Aorta (tissue), 1 donor: ENCODE data around the genes SUSD5 and ARPP21.

DNA sequence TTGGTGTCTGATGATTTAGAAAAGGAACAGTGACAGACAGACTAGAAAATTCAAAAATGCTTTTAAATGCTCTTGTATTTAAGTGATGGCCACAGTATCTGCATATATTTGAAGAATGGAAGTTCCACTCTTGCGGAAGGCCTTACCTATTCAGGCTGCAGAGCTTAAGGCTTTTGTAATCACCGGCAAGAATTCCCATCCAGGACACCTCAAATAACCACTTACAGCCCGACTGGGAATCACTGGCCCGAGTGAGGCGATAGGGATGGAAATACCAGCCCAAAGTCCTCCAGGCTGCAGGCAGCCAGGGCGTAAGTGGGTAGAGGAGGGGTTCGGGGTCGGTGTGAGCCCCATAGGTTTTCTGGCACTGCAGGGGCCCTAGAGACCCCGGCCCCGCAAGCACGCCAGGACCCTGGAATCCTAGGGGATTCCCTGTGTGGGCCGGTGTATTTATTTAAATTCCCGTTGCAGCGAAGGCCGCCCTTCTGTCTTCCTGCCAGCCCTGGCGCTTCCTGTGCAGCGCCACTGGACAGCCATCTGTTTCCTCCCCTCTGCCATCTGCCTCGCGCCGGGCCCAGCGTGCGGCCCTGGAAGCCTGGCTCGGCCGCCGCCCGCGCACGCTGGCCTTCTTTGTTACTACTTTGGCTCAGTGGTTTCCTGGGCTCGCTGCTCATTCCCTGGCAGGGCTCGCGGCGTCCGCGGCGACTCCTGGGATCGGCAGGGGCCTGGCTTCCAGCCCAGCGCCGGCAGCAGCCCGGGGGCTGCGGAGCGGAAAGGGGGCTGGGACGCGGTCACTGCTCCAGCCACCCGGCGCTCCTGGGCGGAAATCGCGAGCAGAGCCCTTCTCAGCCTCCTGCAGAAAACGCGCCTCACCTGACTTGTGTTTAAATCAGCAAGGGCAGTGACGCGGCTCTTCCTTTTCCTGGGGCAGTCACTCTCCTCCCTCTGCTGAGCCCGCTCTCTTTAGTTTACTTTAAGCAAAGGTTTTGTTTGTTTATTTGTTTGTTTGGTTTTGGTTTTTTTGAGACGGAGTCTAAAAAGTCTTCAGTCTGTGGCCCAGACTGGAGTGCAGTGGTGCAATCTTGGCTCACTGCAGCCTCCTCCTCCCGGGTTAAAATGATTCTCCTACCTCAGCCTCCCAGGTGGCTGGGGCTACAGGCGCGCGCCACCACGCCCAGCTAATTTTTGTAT, 9.8 kb downstream of the CMTM7 start:
- PRO-cap, result bidirectional peak, plus-strand start at position 673 of the sequence, minus-strand start at position 632 of the sequence

DNA sequence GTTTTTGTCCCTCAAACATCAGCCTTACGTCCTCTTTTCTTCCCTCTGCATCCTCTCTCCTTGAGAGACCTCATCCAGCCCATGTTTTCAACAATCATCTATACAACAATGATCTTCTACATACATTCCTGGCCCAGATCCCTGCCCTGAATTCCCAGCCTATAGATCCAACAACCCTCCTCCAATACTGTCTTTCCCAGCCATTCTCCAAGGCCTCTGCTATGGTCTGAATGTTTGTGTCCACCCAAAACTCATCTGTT, 60.6 kb downstream of the CCR4 start:
- PRO-cap, result no peak

DNA sequence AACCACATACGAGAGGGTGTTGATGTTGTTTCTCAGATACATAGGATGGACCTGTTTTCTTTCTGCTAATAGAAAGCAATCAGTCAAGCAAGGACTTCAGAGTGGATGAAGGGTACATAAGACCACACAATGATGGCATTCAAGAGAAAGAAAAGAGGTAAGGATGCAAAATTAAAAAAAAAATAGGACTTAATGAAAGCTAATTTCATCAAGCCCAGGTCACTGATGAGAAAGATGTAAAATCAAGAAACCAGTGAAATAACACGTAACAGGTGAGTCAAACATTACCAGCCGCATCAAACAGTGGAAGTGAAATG, 6.2 kb downstream of the GLB1 start:
- PRO-cap, result no peak

DNA sequence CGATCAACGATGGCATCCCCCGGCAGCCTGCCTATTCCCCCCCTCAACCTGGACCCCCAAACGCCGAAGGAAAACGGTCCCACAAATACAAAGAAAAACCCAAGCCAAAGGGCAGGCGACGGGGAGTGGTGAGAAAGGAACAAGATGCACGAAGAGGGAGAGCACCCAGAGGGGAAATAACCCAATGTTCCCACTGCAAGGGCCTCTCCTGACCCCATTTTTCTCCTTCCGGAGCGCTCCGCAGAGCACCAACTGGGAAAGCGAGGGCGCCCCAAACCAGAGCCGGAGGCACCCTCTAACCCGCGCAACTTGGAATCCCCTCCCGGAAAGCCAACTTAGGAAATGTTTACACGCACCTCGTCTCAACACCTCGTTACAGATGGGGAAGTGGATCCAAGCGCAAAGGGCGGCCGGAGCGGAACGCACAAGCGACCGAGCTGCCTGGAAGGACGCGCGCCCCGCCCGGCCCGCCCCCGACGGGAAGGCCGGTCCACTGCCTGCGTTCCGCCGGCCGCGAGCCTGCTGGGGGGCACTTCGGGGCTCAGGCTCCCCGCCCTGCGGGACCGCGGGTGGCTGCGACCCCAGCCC, 489 bp downstream of the GLB1 start:
- PRO-cap, result no peak

DNA sequence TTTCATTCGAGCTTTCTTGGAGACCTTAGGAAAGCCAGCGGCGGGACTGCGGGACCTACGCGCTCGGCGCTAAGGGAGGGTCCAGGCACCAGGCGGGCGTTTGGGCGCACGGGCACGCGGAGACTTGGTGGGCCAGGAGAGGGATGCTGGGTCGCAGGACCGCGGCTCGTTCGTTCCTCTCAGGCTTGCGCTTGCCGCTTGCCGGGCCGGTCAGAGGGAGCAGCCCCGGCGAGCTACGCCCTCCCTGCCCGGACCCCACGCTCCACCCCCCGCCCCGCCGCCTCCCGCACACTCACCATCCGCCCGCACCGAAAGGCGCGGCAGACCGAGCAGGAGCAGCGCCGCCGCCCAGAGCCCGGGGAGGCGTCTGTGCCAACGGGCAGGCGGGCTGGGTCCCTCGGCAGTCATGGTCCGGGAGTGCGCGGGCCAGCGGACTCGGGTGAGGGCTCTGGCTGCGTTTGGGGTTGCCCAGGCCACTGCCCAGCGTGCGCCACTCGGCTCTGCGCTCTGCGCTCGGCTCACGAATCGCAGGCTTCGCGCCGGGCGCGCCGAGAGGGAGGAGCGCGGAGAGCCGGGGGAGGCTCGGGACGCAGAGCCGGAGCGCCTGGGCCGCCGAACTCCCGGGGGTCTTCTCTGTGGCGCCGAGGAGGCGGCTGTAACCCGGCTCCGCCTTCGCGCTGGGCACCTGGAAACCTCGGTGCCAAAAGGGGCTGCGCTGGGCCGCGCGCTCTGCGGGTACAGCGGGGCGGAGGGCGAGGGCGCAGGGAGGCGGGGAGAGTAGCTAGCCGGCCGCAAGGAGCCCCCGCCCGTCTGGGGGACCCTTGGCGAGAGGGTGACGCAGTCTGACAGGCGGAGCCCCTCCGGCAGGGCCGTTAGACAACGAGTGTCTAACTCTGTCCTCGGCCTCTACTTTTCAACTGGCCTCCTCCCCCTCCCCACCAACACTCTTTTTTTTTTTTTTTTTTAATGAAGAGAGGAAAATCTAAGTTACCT, at the start of gene SUSD5:
Gene SUSD5 (minus strand): TSS at position 421 of the 993 bp plus-strand sequence.
- PRO-cap, result bidirectional peak, plus-strand start at position 323 of the sequence, minus-strand start at position 187 of the sequence; bidirectional peak, plus-strand start at position 558 of the sequence, minus-strand start at position 408 of the sequence; unidirectional peak, minus-strand start at position 812 of the sequence

DNA sequence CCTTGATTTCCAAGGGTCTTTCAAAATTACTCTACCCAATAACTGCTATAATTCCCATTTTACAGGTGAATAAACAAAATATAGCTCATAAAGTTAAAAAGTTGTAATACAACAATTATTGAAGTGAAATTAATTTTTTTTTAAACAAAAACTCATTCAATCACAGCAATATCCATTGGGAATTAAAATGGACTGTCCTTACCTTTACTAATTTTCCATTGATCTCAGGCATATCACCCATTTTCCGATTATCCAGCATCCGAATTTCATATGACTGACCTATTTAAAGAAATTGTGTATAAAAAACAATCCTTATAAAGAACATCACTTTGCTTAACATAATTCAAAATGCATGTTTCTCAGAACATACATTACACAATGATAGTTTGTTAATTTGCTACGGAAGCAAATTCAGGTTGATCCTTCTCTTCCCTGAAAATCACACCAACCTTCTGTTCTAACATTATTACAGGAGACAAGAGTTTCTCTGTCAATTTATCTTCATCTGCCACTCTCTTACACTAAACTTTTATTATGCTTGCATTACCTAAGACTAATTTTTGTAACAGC, 23.6 kb downstream of the UBP1 start:
- PRO-cap, result no peak

GRCh38 chr3:33791603-33792125, 6.8 kb upstream of the PDCD6IP start:
- PRO-cap, result no peak

- PRO-cap, result unidirectional peak, plus-strand start at chr3:35639525
Measured at GRCh38 chr3:35639132-35640383, at the start of gene ARPP21. Gene ARPP21, plus strand, starts transcription at chr3:35639525.

DNA sequence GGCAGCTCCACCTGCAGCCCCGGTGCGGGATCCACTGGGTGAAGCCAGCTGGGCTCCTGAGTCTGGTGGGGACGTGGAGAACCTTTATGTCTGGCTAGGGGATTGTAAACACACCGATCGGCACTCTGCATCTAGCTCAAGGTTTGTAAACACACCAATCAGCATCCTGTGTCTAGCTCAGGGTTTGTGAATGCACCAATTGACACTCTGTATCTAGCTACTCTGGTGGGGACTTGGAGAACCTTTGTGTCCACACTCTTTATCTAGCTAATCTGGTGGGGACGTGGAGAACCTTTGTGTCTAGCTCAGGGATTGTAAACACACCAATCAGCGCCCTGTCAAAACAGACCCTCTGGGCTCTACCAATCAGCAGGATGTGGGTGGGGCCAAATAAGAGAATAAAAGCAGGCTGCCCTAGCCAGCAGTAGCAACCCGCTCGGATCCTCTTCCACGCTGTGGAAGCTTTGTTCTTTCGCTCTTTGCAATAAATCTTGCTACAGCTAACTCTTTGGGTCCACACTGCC, 73.5 kb downstream of the STAC start:
- PRO-cap, result unidirectional peak, plus-strand start at position 427 of the sequence

DNA sequence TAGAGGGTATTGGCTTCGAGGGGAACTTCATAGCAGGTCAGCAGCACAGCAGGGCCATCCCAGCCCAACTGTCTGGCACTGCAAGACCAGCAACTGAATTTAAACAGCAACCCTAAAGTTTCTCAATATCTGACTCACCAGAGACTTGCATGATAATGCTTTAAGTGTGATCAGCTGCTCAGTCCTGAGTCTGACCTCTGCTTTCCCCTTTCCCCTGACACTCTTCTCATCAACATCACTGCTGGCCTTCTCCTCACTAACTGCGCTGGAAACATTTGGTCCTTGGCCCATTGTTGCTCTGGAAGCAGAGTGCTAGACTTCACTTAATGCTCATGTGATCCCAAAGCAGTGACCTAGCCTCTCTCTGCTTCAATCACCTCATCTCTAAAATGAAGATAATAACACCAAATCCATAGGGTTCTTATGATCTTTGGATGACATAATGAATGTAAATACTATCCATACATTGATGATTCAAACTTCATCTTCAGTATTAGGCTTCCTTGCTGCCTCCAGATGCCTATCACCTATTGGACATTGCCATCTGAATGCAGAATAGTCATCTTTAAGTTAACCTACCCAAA, 114.6 kb downstream of the STAC start:
- PRO-cap, result no peak

DNA sequence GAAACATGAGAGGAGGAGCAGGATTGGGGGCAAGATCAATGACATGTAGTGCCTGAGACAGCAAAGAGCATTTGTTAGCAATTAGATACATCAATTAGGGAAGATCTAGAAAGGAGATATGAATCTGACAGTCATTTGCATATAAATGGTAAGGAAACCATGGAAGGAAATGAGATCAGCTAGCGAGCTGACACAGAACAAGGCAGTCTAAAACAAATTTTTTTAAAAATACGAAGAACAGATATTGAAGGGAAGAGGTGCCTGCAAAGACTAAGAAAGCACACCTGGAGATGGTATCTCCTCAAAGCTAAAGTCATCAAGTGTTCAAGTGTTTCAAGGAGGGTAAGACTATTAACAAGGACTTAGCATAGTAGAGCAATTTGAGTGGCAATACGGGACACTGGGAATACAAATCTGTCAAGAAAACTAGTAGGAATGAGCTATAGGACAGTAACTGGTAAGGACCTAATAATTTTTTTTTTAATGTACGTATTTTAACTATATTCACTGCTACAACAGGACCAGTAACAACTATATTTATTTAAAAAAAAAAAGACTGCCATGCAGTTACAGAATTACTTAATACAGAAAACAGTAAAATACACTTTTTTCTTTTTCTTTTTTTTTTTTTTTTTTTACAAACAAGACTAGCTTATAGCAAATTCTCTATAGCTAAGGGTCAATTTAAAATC, 4.4 kb downstream of the EPM2AIP1 start:
- PRO-cap, result no peak

DNA sequence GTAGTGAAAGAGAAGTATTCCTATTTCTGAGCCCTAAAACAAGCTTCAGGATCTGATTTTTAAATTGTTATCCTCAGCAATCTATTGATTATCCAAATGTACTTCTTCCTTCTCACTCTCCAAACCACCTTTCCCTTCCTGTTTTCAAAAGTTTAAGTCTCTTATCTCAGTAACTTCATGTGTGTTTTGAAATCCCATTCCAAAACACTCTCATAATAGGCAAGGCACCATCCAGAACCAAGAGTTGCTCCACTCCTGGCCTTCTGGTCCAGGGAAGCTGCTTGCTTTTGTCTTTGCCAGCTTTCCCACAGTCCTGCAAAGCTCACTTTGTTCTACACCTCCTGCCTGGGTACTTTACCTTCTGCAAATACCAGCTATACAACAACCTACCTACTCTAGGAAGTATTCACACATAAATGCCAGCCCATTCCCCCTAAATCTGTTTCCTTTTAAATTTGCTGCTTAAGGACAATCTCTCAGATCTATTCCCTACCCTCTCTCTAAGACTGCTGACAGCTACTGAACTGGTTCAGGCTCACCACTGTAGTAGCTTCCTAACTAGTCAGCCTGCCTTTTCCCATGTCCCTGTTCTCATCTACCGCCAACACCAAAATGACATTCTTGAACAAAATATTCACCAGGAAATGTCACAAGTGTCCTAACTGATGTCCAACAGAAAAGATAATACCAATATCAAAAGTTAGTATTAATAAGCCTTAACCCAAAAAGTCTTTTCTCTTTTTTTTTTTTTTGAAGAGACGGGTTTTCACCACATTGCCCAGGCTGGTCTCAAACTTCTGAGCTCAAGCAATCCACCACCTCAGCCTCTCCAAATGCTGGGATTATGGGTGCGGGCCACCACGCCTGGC, 63.7 kb downstream of the MLH1 start:
- PRO-cap, result no peak

GRCh38 chr3:37083595-37083832, 90.2 kb downstream of the MLH1 start:
- PRO-cap, result no peak

DNA sequence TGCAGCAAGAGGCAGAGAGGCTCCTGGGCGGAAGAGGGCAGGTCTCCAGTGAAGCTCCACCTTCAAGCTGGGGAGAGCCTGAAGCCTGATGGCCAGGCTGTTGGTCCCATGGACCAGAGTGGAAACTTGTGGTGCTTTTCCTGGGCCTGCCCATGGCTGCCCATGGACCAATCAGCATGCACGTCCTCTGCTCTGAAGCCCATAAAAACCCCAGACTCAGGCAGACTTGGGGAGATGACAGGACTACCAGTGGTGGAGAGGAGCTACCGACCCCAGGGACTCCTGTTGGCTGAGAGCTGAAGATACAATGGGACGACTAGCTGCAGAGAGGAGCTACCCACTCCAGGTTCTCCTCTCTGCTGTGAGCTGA, 25.6 kb upstream of the GOLGA4 start:
- PRO-cap, result no peak

DNA sequence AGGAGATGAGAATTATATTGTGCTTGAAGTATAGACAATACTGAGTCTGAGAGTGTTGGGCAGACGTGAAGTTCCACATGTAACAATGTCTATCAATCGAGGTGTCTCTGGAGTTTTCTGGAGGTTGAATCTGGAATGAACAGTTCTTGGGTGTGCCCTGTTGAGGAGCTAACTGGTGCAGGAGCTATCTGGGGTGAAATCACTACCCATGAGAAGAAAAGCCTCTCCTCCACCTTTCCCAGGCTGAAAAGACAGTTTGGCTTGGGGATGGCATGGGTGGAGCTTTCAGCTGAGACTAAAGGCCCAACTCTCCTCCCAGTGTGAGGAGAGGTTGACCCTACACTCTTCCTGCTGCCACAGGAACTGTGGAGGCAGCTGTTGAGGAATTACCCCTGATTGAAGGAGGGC, 14.4 kb upstream of the GOLGA4 start:
- PRO-cap, result no peak

- PRO-cap, result no peak
Measured at GRCh38 chr3:37387512-37387900, 64.4 kb upstream of the ITGA9 start.

- PRO-cap, result no peak
Measured at GRCh38 chr3:37457280-37458365, 5.7 kb downstream of the ITGA9 start.

DNA sequence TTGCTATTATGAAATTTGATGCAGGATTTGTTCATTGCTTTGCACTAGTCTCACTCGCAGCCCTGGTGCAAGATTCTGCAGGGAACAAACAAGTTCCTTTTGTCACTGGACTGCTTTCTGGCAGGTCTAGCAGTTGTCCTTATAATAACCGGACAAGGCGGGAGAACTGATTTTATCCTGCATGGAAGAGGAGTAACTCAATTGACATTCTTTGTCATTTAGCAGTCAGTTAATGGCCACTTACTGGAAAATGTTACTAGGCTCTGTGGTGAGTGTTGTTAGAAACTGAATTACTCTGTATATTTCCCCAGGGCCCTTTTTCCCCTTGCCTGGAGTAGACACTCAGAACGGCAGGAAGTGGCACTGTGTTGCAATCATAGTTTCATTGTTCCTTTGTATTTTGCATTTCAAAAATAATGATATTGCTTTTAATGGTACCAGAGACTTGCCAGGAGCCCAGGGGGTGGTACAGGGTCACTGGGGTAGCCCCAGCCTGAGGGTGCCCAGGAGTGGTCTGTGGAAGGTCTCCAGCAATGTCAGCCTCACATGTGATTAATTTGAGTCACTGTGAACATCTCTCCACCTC, 41.1 kb downstream of the ITGA9 start:
- PRO-cap, result no peak

DNA sequence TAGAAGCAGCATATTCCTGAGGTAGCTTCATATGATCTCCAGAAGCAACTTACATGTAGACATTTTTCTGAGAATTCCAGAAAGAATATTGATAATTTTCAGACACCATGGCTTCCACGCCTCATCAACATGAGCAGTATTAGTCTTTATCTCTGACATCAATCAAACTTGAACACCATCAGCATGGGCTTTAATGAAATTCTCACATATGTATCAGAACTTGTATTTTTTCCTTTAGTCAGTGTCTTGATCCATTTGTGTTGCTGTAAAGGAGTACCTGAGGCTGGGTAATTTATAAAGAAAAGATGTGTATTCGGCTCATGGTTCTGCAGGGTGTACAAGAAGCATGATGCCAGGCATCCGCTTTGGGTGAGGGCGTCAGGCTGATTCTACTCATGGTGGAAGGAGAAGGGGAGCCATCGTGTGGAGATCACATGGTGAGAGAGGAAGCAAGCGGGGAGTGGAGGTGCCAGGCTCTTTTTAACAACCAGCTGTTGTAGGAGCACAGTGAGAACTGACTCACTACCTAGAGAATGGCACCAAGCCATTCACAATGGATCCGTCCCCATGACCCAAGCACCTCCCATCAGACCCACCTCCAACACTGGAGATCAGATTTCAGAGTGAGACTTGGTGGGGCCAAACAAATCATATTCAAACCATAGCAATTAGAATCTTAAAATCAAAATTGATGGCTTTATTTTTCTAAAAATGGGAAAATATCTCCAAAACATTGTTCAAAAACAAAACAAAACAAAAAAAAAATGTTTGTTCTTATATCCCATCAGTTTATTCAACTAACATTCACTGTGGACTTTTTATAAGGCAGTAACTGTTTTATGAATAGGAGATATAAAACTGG, 149.8 kb downstream of the ITGA9 start:
- PRO-cap, result no peak

- PRO-cap, result no peak
Measured at GRCh38 chr3:37628933-37629378, 177.0 kb downstream of the ITGA9 start.